Right common carotid artery plus branches (tissue), 1 donor: ENCODE results near the gene PLPPR1.

- PRO-cap = no peak
These were observed 42.5 kb downstream of the TGFBR1 start for GRCh38 chr9:99147133-99148140.

GRCh38 chr9:99226227-99226561, 4.1 kb downstream of the SEC61B start:
- PRO-cap = no peak

DNA sequence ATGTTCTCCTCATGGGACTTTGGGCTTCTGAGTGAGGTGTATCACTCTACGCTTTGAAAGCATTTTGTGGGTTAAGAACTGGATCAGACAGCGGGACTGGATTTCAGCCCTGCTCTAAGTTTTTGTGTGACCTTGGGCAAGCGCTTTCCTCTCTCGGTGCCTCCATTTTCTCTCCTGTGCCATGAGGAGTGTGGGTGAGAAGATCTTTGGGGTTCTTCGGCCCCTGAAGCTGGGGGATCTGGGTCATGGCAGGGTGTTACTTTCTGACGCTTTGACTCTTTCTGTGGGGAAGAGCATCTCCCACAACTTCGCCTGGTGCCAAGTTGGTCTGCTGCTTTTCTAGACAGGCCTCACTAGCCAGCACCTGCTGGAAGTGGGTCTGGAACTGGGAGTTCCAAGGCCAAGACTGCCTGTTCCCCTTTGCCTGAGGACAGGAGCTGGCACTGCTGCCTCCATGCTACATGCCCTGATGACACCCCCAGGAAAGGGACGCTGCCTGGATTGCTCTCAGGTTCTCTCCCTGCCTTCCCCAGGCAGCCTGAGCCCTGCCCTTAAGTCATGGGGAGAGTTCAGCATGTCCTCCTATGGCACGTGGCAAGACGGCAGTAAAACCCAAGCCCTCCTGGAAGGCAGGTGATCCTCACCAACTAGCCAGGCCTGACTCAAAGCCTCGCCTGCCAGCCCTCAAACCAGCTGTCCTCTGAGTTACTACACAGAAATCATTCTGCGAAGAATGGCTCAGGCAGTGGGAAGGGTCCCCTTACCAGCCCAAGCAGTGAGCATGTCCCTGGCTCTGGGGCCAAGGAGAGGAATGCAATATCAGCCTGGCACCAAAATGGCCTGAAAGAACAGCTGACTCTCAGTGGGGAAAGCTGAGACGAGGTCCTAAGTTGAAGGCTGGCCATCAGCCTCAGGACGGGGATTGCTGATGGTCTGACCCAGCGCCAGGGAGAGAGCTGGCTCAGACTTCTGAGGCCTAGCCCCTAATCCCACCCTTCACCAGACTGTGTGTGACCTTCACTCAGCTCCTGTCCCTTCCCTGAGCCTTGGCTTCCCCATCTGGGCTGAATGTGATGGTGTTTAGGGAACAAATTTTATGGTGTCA, 35.8 kb downstream of the SEC61B start:
- PRO-cap = no peak

DNA sequence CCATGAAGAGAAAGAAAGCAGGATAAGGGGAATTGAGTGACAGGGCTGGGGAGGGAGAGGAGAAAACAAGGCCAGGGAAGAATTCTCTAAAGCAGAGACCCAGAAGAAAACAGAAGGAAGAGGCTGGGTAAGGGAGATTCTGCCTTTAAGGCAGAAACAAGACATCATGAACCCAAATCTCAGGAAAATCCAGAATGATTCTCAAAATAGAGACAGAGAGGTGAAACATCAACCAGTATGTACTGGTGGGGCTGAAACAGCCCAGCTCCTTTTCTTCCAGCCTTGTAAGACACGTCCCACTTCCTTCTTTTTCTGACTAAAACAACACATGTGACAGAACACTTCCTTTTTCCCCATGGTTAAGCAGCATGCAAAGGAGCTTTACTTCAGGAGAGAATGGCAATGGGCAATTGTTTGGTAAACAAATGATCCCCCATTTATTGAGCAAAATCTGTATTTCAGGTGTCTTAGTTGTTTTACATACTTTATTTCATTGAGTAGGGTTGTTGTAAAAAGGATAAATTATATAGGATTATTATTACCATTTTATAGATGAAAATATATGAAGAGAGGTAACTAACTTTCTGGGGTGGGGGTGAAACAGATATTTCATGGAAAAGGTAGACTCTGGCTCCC, 230.8 kb upstream of the NR4A3 start:
- PRO-cap = no peak

DNA sequence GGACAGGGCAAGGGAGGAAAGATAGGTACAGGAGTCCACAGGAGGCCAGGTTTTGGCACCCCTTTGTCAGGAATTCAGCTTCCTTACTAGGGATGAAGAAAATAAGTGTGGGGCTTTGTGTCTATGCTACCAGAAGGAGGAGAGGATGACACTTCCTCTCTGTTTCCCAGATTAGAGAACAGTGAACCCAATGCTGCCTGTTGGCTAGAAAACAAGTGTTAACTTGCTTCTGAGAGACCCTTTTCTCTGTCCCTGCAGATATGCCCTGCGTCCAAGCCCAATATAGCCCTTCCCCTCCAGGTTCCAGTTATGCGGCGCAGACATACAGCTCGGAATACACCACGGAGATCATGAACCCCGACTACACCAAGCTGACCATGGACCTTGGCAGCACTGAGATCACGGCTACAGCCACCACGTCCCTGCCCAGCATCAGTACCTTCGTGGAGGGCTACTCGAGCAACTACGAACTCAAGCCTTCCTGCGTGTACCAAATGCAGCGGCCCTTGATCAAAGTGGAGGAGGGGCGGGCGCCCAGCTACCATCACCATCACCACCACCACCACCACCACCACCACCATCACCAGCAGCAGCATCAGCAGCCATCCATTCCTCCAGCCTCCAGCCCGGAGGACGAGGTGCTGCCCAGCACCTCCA, 6.2 kb downstream of the NR4A3 start:
- PRO-cap = no peak

DNA sequence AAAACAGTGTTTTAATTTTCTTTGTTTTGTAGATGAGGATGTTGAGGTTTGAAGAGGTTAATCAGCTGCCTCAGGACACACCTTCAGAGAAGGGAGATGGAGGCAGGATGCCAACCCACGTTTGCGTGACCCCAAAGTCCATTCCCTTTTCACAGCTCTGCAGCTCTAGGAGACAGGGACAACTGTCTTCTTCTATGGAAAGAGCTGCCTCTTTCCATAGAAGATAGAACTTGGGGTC, 7.7 kb downstream of the NR4A3 start:
- PRO-cap = no peak

GRCh38 chr9:99836047-99836880, 14.6 kb downstream of the NR4A3 start:
- PRO-cap = no peak

DNA sequence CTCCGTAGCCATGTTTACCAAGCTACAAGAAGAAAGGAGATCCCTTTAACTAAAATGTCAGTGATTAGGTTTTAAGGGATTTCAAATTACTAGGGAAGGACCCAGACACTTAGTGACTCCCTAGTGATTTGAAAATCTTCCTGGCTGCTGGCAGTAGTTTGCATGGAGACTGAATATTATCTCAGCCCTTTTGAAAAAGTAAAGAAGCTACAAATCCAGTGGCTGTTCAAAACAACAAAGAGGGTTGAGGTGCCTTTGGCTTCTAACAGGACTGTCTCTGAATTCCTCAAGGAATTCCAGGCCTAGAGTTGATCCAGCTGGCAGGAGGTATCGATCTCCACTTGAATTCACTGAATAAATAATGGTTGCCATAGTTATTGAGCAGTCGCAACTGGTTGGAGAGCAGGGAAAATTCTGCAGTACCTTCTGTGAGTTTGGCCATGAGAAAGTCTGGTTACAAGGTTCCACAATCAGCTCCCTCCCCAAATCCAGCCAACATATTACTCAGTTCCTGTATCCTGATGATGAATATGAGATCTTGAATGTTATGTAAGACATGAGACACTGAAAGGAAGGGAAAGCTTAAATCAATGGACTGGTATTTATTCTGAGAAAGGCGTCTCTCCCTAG, 37.7 kb downstream of the NR4A3 start:
- PRO-cap = no peak

GRCh38 chr9:100111035-100111681, 12.1 kb downstream of the INVS start:
- PRO-cap = no peak

DNA sequence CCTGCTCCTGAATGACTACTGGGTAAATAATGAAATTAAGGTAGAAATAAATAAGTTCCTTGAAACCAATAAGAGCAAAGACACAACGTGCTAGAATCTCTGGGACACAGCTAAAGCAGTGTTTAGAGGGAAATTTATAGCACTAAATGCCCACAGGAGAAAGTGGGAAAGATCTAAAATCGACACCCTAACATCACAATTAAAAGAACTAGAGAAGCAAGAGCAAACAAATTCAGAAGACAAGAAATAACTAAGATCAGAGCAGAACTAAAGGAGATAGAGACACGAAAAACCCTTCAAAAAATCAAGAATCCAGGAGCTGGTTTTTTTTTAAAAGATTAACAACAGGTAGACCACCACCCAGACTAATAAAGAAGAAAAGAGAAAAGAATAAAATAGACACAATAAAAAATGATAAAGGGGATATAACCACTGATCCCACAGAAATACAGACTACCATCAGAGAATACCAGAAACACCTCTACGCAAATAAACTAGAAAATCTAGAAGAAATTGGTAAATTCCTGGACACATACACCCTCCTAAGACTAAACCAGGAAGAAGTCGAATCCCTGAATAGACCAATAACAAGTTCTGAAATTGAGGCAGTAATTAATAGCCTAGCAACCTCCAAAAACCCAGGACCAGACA, 81.1 kb downstream of the INVS start:
- PRO-cap = no peak

DNA sequence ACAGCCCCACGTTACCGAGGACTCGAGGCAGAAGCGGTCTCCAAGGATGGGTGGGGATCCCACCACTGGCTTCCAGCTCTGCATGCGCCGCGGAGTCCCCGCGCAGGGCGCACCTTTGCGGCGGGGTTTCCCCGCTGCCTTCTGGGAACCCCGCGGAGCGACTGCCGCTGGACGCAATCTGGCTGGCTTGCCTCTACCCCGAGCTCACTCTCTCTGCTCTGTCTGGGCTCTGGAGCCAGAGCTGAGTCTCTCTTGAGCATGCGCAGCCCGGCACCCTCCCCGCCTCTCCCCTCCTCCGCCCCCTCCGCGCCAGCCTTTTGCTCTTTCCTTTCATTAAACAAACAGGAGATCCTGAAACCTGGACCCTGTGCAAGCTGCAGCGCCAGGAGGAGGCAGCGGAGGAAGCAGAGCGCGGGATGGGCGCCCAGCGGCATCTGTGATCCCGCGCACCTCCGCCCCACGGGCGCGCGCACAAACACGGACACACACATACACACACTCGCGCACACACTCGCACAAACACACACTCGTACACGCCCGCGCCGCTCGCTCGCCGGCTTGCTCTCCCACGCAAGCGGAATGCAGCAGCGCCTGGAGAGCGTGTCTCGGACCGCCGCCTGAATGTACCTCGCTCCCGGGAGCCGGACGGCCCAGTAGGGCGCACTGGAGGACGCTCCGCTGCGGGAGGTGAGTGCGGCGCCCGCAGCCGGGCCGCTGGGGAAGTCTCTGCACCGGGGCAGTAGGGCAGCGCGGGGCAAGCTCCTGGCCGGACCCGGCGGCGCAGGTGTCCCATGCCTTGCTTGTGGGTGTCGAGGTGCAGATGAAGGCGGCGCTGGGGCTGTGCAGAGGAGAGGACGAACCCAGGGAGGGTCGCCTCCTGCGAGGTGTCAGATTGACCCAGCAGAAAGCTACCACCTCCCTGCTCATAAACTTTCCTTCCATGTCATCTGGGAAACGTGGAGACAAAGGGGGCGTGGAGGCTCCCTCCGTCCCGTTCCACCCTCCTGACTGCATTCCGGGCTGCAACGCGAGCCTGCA, at the start of gene PLPPR1:
PLPPR1 (plus strand) TSS at position 312 of the 1,038 bp plus-strand sequence.
- PRO-cap = unidirectional peak, minus-strand start at position 215 of the sequence

GRCh38 chr9:101326623-101327074, 58.2 kb downstream of the BAAT start:
- PRO-cap = no peak

- PRO-cap = no peak
These were observed 6.3 kb downstream of the ZNF189 start for GRCh38 chr9:101404876-101405516.

- PRO-cap = no peak
These were observed 12.1 kb downstream of the ALDOB start for GRCh38 chr9:101423397-101423908.

DNA sequence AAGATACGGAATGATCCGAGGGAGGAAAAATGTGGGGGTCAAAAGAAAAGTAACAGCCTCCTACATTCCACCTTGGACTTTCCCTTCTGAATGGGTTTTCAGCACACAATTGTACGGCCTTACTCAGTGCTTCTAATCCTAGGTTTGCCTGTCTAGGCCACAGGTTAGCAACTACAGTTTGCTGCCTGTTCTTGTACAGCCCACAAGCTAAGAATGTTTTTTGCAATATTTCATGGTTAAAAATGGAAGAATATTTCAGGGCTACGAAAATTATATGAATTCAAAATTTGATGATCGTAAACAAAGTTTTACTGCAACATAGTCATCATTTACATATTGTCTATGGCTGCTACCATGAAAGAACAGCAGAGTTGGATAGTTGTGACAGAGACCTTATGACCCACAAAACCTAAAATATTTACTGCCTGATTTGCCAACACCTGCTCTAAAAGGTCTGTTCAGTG, 599 bp upstream of the PGAP4 start:
- PRO-cap = no peak

GRCh38 chr9:101594656-101594855, 213 bp downstream of the PPP3R2 start:
- PRO-cap = no peak

- PRO-cap = no peak
These were observed 33.3 kb downstream of the GRIN3A start for GRCh38 chr9:101704908-101705822.

- PRO-cap = no peak
These were observed 485.0 kb upstream of the GRIN3A start for GRCh38 chr9:102223316-102224022.

GRCh38 chr9:104093550-104094199, 434 bp upstream of the SMC2 start:
- PRO-cap = bidirectional peak, plus-strand start at chr9:104093760, minus-strand start at chr9:104093707; bidirectional peak, plus-strand start at chr9:104094082, minus-strand start at chr9:104093978

DNA sequence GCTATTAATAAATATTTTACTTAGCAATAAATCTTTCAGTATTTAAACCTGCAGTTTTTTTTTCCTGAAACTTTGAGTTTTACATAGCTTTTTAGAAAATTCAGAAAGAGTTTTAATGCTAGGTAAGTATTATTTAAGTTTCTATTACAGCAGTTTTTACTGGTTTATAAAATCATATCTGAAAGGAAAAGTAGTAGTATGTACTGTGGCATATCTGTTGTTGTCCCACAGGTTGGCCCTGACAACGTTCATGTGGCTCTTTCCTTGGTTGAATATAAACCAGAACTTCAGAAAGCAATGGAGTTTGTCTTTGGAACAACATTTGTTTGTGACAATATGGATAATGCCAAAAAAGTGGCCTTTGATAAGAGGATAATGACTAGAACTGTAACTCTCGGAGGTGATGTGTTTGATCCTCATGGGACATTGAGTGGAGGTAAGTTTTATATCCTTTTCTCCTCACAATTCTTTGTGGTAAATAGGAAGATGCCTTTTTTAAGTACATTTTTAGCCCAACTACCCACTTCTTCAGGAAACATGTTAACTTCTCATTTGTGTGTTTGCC, 23.9 kb downstream of the SMC2 start:
- PRO-cap = no peak